Foreskin keratinocyte (primary cell): ENCODE measurements around a stretch of chr9.

DNA sequence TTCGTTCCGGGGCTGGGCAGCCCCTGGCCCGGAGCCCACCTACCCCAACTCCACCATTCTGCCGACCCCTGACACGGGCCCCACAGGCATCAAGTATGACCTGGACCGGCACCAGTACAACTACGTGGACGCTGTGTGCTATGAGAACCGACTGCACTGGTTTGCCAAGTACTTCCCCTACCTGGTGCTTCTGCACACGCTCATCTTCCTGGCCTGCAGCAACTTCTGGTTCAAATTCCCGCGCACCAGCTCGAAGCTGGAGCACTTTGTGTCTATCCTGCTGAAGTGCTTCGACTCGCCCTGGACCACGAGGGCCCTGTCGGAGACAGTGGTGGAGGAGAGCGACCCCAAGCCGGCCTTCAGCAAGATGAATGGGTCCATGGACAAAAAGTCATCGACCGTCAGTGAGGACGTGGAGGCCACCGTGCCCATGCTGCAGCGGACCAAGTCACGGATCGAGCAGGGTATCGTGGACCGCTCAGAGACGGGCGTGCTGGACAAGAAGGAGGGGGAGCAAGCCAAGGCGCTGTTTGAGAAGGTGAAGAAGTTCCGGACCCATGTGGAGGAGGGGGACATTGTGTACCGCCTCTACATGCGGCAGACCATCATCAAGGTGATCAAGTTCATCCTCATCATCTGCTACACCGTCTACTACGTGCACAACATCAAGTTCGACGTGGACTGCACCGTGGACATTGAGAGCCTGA is 13.3 kb upstream of the PHYHD1 start:
- RAMPAGE, total RNA, result no peak

DNA sequence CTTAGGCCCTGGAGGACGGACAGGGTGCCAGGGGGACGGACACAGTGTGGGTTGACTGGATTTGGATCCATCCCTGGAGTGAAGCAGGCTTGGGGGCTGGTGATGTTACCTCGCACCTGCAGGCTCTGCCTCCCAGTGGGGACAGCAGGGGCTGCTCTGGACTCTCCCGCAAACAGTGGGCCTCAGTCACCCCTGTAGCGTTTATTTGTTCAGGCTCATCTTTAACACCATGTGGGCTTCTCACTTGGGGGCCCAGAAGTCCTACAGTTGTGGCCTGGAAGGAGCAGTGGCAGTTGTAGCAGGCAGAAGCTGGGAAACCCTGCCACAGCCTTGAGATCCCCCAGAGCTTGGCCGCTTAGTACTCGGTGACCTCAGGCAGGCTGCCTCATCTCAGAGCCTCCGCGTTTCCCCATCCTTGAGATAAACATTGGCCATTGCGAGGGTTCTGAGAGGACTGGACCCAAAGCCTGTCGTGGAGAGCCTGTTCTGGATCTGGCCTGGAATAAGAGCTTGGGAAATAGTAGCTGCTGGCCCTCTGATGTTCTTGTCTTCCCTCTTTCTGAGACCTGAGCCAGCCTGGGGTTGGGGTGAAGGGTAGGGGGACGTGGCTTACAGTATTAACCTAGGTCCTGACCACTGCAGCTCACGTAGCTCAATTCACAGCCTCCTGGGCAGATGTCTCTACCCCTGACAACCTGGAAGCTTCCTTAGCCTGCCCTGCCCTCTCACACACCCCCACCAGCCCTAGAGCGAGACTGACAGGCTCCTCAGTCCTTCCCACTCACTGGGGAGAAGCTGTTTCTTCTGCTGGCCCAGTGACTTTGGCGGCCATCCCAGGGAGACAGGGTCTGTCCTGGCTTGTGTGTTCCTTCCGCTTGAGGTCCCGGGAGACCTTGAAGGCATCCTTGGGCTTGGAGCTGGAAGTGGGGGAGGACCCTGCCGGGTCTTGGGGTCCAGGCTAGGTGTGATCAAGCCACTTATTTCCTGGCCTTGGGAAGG is 1.4 kb downstream of the MIGA2 start:
- RAMPAGE, total RNA, result no peak

GRCh38 chr9:129147832-129148185 is 30.3 kb downstream of the IER5L start:
- RAMPAGE, total RNA, result no peak

DNA sequence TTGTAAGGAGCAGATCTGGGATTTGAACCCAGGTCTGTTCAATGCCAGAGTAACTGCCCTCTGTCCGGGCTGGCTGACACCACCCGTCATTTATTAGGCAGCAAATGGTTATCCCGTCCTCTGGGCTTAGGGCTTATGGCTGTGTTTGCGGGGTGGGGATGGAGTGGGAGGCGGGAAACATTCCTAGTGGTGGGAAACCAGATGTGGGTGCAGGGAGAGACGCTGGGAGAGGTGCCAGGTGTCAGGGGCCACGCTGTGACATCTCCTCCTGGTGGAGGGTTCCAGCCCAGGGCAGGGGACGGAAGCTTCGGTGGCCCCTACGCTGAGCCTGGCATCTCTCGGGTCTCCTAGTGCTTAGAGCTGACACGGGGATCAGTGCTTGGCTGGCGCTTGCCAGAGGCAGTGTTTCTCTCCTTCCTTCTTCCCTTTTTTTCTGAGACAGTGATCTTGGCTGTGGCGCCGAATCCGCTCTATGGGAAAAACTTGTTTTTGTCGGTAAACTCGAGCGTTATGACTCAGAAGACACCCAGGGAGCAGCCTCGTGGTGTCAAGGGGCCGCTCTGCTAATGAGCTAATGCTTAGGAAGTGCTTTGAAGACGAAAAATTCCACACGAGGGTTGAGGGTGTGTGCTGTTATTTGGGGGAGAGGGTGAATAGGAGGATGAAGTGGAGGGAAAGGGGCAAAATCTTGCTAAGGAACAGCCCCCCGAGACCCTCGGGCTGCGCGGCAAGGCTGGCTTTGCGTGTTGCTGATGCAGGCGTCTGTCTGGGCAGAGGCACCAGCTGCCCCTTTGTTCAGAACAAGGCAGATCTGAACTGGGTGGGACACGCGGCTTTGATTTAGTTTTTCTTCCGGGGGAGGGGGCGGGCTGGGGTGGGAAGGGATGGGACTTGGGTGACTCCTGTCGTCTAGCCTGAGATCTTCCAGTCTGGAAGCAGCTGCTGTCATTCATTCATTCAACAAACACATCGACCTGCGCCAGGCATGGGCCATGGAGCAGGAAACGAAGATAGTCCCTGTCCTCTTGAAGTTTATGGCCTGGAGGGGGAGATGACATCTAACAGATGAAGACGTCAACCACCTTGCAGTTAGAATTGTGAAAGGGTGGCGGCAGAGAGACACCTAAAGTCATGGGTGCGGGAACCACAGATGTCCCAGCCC is 20.5 kb upstream of the IER5L start:
- RAMPAGE, total RNA, result no peak

- RAMPAGE, total RNA, result no peak
These were observed 93.0 kb upstream of the IER5L start for GRCh38 chr9:129271142-129271445.

DNA sequence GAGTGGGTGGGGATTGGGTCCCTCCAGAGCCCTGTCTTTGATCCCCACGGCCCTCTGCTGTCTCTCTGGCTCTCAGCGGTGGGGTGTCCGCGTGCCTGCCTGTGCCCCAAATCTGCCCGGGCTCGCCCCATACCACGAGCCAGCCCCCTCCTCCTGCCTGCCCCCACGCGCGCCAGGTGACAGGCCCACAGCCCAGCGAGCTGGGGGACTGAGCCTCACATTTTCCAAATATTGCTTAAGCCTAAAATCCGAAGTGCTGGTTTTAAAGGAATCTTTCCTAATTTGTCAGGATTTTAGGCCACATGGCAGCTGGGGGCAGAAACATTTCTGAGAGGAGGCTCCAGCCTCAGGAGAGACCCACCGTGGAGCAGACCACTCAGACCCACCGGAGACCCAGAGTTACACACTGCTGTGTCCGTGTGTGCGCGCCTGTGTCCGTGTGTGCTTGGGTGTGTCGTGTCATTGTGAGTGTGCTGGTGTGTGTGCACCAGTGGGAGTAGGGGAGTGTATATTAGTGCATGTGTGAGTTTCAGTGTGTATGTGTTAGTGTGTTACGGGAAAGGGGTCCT is 159.5 kb upstream of the IER5L start:
- RAMPAGE, total RNA, result no peak

DNA sequence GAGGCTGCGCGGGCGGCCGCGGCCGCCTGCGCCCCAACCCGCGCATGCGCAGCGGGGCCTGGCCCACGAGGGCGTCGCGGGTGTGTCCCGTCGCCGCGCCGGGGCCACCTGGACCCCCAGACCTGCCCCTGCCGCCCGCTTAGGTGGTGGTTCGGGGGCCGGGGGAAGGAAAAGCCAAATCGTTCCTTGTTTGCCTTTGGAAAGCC is 207.1 kb downstream of the C9orf50 start:
- RAMPAGE, total RNA, result no peak

GRCh38 chr9:129436624-129437674 is 184.0 kb downstream of the C9orf50 start:
- RAMPAGE, total RNA, result no peak

DNA sequence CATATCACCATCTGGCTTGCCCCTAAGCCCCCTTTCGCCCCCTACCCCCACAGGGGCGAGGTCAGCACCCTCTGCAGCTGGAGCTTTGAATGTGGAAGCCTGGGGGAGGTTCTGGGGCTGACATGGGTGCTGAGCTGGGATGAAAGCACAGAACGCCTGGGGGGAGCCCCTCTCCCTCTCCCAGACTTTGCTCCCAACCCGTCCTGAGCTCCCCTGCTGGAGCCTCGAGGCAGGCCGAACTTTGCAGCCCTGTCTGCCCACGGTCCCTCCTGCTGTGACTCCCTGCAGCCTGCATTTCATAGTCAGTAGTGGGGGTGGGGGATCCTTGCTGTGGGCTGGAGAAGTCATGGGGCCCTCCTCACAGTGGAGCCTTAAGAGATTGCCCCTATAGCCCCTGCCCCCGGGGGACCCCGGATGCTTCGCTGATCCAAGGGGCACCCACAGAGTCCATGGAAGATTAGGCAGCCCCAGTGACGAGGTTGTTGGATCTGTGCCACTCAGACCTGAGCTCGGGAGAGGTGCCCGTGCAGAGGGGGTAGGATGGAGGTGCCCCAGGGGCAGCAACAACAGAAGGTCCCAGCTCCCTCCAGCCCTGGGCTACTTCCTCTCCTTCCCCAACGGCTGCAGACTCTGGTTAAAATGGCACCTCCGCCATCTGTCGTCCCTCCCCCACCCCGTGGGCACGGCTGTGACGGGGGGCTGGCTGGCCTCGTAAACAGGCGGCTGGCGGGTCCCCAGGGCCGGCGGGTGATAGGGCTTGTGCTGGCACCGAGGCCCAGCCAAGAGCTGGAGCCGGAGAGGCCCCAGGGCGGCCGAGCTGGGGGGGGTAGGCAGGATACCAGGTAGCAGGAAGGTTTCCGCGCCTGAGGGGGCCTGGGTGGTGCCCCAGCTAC is 162.0 kb downstream of the C9orf50 start:
- RAMPAGE, total RNA, result no peak

DNA sequence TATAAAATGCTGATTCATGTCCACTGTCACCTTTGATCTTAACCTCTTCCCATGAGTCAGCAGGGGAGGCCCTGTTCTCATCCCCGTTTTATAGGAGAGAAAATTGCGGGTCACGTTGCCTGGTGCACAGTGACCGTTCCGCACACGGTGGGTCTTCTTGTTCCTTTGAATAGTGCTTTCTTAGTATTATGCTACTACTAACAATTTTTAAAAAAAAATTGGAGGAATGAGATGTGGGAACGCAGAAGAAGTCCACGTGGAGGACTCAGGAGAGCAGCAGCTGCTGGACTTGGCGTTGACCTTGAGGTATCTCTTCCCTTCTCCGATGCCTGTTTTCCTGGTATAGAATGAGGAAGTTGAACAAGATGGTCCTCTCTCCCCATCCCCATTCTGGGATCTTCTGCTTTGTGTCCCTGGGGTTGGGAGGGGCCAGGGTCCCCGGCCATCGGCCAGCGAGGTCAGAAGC is 144.0 kb downstream of the C9orf50 start:
- RAMPAGE, total RNA, result no peak

DNA sequence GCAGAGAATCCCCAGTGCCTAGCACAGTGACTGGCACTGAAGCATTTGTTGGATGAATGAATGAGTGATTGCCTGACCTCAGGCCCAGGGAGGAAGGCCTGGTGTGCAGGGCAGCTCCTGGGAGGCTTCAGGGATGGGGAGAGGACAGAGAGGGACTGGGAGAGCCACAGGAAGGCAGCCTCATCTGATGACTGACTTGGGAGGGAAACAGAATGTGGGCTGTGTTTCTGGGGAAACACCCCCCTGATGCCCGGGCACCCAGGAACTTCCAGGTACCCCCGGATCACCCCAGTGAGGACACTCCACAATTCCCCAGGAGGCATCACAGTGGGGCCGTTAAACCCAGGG is 133.6 kb downstream of the C9orf50 start:
- RAMPAGE, total RNA, result no peak

DNA sequence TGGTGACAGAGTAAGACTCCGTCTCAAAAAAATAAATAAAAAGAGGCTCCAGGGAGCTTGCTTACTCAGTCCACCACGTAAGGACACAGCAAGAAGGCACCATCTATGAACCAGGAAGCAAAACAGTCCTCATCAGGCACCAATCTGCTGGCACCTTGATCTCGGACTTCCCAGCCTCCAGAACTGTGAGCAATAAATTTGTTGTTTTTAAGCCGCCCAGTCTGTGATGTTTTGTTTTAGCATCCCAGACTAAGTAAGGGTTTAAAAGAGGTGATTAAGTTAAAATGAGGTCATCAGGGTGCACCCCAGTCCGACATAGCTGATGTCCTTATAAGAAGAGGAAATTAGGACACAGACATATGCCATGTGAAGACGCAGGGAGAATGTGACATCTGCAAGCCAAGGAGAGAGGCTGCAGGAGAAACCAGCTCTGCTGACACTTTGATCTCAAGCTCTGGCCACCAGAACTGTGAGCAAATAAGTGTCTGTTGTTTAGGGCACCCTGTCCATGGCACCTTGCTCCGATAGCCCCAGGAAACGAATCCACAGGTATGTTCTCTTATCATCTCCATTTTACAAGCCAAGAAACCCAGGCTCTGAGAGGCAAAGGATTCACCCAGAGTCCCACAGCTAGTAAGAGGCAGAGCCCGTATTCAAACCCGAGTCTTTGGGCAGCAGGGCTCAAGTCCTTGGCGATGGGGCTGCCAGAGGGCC is 45.7 kb downstream of the C9orf50 start:
- RAMPAGE, total RNA, result no peak

DNA sequence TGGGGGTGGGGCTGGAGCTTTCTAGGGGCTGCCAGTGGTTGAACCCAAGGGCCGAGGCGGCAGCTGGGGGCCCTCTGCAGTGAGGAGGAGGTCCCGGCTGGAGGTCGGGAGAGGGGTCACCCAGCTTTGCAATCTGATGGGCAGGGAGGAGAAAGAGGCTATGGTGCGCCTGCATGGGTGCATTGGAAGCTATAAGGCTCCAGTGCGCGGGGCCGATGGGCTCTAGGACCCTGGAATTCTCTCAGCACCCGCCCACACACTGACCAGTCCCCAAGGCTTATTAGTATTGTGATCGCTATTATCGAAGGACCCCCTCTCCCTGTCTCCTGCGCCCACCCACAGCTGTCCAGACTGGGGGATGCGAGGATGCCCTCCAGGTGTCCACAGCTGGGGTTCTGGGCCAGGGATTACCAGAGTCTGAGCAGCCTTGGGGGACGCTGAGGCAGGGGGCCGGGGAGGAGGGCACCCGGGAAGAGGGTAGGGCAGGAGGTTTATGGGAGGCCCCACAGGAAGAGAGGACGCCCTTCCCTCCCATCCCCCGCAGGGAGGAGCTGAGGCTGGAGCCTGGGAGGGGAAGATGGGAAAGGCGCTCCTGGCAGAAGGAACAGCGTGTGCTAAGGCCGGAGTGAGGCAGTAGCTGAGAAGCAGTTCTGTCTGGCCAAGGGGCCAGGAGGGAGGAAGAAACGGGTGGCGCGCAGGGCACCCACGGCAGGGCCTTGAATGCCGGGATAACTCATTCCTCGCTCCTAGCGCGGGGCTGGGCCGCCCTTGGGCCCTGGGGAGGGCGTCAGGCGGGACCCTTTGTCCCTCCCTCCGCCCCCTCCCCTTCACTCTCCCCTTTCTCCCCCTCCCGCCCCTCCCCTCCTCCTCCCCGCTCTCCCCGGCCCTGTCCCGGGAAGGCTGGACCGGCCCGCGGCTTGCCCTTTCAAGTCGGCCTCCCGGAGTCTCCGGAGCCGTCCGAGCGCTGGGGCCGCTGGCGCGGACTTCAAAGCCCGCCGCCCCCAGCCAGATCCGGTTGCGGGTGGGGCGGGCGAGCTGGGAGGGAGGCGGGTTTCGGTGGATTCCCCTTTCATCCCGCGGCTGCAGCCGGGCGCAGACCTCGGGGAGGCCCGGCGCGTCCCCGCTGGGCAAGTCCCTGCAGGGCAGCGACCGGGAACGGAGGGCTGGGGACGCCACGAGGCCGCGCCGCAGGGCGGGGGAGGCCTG is 24.0 kb downstream of the C9orf50 start:
- RAMPAGE, total RNA, result no peak

DNA sequence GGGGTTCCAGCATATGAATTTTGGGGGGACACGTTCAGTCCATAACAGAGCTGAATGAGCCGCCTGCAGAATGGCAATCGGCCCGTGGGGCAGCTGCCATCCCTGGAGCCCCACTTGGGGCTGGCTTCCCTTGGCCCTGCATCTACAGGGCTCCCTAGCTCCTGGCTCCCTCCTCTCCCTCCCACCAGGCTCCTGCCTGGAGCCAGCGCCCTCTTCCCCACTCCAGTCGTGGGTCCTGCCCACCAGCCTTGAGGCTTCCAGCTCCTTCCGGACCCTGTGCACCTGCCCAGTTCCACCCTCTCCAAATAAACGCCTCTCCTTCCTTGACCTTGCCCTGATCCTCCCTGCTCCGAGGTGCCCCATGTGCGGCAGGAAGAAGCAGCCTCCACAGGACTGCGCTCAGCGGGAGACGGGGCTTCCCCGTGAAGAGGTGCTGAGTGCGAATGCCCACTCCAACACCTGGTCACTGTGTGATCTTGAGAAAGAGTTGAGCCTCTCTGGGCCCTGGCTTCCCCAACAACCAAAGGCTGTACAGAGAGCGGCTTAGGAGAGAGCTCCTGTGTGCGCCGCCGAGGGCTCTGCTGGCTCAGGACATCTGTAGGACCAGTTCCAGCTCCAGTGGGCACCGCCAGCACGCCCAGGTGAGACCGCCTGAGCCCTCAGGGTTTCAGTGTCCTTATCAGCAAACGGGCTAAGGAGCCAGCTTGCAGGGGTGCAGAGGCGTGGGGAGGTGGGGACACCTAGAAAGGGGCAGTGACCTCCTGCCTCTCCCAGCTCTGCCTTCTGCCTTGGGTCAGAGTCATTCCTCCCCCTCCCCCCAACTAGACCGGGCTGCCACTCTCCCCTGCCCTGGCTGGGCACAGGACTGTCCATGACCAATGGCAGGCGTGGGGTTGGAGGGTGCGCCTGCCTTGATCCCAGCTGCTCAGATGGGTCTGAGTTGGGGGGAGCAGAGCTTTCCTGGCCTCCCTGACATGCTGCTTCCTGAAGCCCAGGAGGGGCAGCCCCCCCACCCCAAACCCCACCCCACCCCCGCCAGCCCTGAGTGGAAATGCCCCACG is 12.0 kb downstream of the C9orf50 start:
- RAMPAGE, total RNA, result no peak

GRCh38 chr9:129637349-129638452 is 4.2 kb downstream of the ASB6 start:
- RAMPAGE, total RNA, result no peak

GRCh38 chr9:129669007-129669557 is 3.6 kb downstream of the PRRX2 start:
- RAMPAGE, total RNA, result no peak

- RAMPAGE, total RNA, result no peak
These were observed 27.0 kb downstream of the PTGES start for GRCh38 chr9:129725918-129726121.

- RAMPAGE, total RNA, result no peak
These were observed 890 bp downstream of the TOR1A start for GRCh38 chr9:129822778-129823713.

DNA sequence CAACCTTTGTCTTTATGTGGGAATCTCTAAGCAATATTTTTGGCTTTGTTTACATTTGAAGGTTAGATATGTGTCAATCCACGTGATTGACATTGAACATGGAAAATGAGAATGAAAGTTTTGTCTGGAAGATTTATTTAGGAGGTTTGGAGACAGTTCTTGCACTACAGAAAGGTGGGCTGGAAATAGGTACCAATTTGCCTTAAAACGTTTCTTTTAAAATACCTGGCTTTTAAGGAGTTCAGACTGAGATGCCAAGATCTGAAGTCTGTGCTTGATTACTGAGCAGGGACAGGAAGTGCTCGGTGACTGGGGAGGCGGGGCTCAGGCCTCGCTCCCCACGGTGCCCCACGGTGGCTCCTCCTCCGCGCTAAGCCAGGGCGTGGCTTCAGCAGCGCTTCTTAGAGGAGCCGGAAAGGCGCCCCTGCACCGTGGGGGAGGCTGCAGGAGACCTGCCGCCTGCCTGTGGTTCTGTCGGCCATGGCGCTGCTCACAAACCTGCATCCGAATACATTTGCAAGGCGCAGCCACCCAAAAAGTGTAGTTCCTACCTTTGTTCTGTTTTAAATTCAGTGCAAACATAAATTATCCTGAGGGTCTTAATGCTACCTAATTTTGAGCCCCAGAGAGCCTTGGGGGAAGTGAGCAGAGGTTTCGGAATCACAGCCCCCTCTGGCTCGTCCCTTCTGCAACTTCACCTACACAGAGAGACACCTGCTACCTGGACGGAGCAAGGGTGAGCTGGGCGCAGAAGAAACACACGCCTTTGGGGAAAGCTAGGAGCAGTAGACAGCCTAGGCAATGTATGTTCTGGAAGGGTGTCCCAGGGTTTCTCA is 49.2 kb downstream of the USP20 start:
- RAMPAGE, total RNA, result no peak

- RAMPAGE, total RNA, result no peak
These were observed 97.7 kb downstream of the FNBP1 start for GRCh38 chr9:129945157-129945871.